SK-N-DZ (cell line): Measurements from ENCODE around the gene LRRC4C.

DNA sequence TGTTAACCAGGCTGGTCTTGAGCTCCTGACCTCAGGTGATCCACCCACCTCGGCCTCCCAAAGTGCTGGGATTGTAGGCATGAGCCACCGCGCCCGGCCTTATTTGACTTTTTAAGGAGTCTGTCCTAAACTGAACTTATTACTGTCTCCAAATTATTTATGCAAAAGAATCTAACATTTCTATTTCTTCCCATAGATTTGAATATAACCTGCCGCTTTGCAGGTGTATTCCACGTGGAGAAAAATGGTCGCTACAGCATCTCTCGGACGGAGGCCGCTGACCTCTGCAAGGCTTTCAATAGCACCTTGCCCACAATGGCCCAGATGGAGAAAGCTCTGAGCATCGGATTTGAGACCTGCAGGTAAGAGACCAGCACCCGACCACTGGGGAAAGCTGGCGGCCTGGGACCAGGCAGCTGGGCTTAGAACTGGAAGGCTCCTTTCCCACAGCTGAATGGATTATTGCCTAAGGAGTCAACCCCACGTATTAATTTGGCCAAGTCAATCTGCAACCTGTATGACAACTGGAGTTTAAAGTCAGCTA, 37.5 kb downstream of the CD44 start:
RAMPAGE:
- cytosol, long total RNA, result no peak
- nucleus, long total RNA, result no peak

GRCh38 chr11:35221389-35221854, 82.5 kb downstream of the CD44 start:
RAMPAGE:
- cytosol, long total RNA, result no peak
- nucleus, long total RNA, result no peak

GRCh38 chr11:35272496-35273121, 133.6 kb downstream of the CD44 start:
RAMPAGE:
- cytosol, long total RNA, result no peak
- nucleus, long total RNA, result no peak

DNA sequence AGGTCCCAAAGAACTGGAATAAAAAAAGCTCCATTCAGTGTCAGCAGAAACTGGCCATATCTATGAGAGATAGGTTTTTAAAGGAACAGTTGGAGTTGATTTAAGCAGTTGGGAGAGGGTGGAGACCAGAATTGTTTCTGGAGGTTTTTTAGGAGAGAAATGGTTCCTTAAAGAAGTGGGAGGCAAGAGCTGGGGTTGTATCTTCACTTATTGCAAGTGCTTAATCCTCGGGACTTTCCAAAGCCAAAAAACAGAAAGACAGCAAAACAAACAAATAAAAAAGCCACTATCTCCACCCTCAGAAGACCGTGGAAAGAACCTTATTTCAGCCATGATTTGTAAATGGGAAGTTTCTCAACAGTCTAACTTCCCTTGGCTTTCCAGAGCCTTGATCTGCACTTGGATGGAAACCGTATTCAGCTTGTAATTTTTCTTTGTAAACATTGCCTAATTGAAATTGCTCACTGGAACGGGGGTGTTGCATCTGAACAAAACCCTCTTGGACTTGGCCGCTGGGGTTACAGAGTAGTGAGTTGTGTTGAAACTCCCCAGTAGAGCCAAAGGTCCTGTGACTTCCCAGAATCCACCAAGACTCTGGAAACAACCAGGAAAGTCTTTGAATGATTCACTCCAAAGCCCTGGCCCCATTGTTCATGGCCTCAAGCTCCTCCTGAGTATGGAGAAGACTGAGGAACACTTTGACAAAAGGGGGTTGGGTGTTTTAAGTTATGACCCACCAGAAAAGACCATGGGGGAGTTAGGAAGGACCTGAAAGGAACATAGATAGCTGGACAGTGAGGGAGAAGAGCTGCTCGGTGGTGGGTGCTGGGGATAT, 115.5 kb downstream of the SLC1A2 start:
RAMPAGE:
- cytosol, long total RNA, result no peak
- nucleus, long total RNA, result no peak

RAMPAGE:
- cytosol, long total RNA, result no peak
- nucleus, long total RNA, result no peak
Measured at GRCh38 chr11:35313110-35313809, 106.1 kb downstream of the SLC1A2 start.

DNA sequence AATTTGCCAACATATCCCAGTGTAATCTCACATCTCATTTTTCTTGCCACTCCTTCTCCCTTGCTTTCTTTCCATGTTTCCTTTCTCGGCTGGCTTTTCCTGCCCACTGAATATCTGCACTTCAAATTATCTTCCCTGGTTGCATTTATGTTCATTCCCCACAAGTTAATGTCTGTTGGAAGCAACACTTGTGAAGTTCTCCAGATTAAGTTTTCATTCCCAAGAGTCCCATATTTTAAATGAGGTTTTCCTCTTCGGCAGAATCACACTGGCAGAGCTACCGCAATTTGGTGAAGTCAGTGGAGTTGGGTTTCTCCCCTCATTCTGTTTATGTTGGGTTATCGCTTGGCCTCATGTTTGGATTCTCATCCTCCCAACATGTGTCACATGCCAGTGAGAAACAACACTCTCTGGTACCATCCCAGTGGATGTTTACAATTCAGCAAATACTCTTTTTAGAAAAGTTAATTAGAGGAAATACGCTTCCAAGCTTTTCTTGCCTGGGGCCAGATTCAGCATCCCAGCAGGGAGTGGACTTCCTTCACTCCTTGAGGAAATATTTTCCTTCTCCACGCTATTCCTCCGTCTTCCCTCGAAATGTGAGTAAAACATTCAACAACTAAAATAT, 2.2 kb downstream of the PAMR1 start:
RAMPAGE:
- cytosol, long total RNA, result no peak
- nucleus, long total RNA, result no peak

RAMPAGE:
- cytosol, long total RNA, result no peak
- nucleus, long total RNA, result no peak
Measured at GRCh38 chr11:35978749-35979233, 34.9 kb downstream of the LDLRAD3 start.

DNA sequence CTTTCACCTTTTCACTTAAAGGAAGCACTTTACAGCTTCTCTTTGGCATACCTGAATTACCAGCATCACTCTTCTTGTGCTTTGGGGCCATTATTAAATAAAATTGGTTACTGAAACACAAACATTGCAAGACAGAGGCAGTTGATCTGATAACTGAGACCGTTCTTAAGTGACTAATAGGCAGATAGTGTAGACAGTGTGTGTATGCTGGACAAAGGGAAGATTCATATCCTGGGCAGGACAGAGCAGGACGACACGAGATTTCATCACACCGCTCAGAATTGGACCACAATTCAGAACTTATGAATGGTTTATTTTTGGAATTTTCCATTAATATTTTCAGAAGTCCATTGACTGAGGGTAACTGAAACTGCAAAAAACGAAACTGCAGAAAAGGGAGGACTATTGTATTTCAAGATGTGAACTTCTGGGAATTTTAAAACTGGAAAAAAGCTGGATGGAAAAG, 68.6 kb downstream of the LDLRAD3 start:
RAMPAGE:
- cytosol, long total RNA, result no peak
- nucleus, long total RNA, result no peak

RAMPAGE:
- cytosol, long total RNA, result no peak
- nucleus, long total RNA, result no peak
Measured at GRCh38 chr11:36372544-36372843, 76.4 kb downstream of the PRR5L start.

DNA sequence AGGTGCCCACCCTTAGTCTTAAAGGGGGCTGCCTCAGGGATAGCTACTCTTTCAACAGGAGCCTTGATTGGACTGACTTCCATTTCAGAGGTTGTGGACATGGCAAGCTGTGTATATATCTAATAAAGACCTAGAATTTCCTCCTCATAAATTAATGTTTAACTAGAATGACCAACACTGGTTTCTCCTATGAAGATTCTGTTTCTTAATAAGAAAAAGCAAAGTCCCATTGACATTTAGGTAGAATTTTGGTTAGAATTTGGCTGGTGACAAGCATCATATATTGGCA, 77.0 kb downstream of the PRR5L start:
RAMPAGE:
- cytosol, long total RNA, result no peak
- nucleus, long total RNA, result no peak

DNA sequence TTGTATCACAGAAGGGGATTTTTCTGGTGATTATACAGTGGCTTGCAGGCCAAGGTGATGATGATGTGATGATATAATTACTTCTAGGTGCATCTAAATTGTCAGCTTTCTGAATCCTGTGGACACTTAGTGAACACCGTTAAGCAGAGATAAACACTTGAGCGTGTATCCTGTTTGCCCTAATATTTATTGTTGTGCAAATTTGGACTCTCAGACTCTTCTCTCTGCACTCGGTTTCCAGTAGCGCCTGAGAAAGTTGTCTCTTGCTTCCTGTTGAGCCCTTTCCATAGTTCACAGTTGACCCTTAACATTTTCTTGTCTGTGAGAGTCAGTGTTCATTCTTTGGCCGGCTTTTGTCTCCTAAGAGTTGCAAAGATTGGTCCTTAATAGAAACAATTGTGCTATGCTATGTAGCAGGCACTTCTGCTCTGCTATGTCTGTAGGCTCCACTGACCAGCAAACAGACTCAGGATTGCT, 89.3 kb downstream of the PRR5L start:
RAMPAGE:
- cytosol, long total RNA, result no peak
- nucleus, long total RNA, result no peak

RAMPAGE:
- cytosol, long total RNA, result no peak
- nucleus, long total RNA, result no peak
Measured at GRCh38 chr11:40328978-40329613, 1130.4 kb downstream of the LRRC4C start.

DNA sequence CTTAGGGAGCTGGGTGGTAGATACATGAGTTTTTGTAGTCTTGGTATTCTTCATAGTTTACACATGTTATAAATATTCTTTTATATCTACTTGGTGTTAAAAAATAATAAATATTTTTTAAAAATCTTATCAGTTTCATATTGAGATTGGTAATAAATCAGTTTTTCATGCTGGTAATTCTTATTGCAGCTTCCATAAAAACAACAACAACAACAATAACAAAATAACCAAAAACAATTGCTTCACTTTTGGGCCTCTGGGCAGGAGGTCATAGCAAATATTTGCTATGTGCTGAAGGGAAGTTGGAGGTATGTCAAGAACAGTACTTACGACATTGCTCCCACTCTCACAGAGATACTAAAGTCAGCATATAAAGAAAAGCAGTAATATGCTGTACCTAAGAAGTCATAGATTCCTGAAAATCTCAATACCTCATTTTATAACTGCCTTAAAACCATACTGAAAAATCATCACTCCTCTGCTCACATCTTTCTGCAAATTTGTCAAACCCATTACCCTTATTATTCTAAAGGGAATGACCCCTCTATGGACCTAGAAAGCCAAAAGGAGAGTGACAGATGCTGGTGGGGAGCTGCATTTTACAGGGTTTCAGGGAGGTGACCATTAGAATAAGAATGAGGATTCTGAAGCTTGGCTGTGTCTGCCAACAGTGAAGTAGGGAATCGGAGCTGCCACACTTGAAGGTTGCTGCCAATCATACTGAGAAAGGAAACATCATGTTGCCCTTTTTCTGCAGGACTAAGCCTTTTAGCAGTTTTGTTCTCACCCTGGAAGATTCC, 743.0 kb downstream of the LRRC4C start:
RAMPAGE:
- cytosol, long total RNA, result no peak
- nucleus, long total RNA, result no peak

GRCh38 chr11:41459440-41459886, at the start of gene LRRC4C:
Gene LRRC4C, minus strand, starts transcription at chr11:41459652.
RAMPAGE:
- cytosol, long total RNA, result no peak
- nucleus, long total RNA, result no peak

GRCh38 chr11:43351408-43351817, 7.3 kb upstream of the TTC17 start:
RAMPAGE:
- cytosol, long total RNA, result no peak
- nucleus, long total RNA, result no peak

RAMPAGE:
- cytosol, long total RNA, result no peak
- nucleus, long total RNA, result no peak
Measured at GRCh38 chr11:43381344-43382207, 22.9 kb downstream of the TTC17 start.

DNA sequence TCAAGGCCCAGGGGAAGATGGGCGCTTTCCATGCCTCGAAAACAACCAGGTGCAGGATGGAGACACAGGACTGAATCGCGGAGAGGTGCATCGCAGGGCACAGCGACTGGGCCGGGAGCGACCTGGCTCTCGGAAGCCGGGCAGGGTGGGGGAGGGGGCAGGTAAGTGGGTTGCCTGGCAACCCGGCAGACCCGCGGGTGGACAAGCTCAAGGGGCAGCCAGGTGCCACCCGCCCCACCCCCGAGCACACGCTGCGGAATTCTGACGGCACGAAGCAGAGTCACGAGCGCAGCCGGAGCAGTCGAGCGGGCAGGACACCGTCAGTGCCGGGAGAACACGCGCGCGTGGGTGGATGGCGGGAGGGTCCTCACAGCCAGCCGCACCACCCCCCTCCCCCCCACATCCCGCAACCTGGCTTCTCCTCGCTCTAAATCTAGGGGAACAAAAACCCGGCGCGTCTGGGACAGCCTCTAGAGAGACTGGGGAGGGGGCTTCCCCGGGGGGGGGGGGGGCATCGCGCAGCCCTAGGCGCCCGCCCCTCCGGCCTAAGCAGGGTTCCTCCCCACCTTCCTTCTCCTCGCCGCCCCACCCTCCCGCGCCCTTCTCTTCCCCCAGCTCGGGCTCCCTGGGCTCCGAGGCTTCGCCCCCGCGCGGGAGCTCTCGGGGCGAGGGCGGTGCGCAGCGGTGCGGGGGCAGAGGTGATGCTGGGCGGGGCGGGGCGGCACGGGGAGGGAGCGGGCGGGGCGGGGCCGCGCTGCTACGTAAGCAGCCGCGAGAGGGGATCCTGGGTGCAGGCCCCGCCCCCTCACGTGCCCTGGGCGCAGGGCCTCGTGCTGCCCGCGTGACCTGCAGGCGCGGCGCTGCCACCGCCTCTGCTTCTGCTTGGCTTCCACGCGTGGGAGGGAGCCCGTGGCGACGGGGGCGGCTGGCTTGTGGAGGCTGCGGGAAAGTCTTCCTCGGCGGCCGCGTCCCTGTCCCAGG, 133.0 kb upstream of the HSD17B12 start:
RAMPAGE:
- cytosol, long total RNA, result no peak
- nucleus, long total RNA, result no peak

DNA sequence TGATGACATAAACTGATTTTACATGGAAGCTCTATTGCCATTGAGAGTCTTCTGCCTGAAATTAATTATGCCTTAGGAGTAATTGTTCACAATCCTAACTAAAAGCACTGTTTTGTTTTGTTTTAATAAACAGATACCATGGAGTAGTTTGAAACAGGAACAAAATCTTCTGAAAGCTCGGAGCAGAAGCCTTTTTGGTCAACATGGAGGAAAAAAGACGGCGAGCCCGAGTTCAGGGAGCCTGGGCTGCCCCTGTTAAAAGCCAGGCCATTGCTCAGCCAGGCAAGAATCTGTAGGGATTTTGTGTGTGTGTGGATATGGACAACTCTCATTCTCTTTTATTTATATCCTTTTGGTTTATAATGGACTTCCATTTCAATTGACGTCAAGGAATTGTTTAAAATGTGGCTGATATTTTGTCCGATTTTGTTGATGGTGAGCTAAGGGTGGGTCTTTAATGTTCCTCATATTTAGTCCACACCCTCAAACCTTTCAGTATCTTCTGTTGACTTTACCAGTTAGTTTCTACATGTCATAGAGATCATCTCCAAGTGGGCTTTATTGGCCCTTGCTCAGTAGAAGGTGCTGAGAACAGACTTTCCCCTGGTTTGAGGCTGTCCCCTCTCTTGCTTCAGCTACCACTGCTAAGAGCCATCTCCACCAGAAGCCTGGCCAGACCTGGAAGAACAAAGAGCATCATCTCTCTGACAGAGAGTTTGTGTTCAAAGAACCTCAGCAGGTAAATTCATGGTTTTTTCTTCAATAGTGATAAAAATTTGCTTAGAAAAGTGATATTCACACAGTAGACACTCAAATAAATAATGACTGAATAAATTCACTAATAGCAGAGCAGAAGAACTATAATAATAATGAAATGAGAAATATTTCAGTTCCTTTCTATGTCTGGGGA, 2.1 kb downstream of the ALKBH3 start:
RAMPAGE:
- cytosol, long total RNA, result no peak
- nucleus, long total RNA, result no peak

DNA sequence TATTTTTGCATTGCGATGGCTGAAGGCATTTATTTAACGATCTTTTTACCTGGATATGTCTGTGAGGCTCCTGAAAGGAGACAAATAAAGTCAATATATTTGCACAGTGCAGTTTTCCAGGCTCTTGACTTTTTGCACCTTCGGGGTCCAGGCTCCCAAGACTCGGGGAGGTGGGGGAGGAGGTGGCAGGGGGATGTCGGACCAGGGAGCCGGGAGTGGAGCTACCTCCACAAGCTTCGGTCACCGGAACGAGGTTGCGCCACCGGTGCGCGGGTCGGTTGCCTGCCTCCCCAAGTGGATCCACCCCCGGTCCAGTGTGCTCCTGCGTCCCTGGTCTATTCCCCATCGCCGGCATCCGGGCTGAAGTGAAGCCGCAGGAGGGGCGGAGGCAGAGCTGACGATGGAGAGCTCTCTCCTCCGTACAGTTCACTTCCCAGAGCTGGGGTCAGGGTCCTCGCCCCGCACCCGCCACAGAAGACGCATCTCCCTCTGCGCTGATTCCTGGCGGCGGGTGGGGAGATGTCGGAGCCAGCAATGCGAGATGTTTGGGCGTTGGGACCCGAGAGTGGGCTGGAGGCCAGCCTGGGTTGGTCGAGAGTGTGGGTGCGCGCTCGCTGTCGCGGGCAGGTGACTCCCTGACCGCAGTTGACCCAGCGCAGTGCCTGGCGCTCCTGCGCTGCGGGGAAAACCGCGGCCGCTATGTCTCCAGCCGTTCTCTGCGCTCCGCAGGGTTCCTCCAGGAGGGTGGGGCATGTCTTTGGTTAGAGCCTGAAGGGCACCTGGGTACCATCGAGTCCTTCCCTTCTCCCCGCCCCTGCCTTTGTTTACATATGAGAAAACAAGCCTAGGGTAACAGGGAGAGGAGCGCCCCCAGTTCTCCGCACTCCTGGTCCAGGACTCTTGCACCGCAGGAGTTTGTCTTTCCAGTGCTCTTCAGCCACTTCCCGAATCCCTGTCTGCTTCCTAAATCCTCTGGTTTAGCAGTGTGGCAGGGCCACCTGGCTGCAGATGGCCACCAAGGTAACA, 1.6 kb downstream of the C11orf96 start:
RAMPAGE:
- cytosol, long total RNA, result no peak
- nucleus, long total RNA, result no peak

RAMPAGE:
- cytosol, long total RNA, result no peak
- nucleus, long total RNA, result no peak
Measured at GRCh38 chr11:43992815-43993258, 50.4 kb downstream of the C11orf96 start.